Lung (tissue), 4 donors: ENCODE measurements around a stretch of chr5.

DNA sequence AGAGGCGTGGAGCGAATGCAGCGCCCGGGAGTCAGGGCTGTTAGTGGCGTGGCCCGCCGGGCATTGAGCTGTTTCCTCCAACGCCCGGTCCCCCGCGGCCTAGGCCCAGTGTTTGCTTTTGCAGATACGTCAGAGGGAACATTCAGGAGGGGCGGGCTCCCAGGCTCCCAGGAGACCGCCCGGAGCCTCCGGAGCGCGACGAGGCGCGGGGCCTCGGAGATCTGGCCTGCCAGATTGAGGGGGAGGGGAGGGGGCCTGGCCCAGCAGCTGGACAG is 130.2 kb downstream of the TMEM174 start:
- PRO-cap: no peak
- RAMPAGE, long total RNA: no peak
- RRBS: 13% methylated on average over 10 of the region's 22 CpGs

- PRO-cap: no peak
- RAMPAGE, long total RNA: no peak
- RRBS: 6% methylated on average over 30 of the region's 57 CpGs
These were observed 29.3 kb downstream of the FOXD1 start for GRCh38 chr5:73419133-73419915.

- PRO-cap: no peak
- RAMPAGE, long total RNA: no peak
- RRBS: no CpG with 5 or more reads among the region's 10 CpGs
These were observed 348 bp upstream of the FOXD1 start for GRCh38 chr5:73449018-73449232.

GRCh38 chr5:73499174-73499649 is 970 bp downstream of the BTF3 start:
- PRO-cap: no peak
- RAMPAGE, long total RNA: no peak
- RRBS: no CpG with 5 or more reads among the region's 12 CpGs

- PRO-cap: no peak
- RAMPAGE, long total RNA: no peak
- RRBS: no CpG with 5 or more reads among the region's 9 CpGs
These were observed 20.8 kb downstream of the ANKRA2 start for GRCh38 chr5:73544392-73545191.

- PRO-cap: no peak
- RAMPAGE, long total RNA: no peak
- RRBS: no CpG with 5 or more reads among the region's 4 CpGs
These were observed 68.1 kb downstream of the ARHGEF28 start for GRCh38 chr5:73693885-73694728.

DNA sequence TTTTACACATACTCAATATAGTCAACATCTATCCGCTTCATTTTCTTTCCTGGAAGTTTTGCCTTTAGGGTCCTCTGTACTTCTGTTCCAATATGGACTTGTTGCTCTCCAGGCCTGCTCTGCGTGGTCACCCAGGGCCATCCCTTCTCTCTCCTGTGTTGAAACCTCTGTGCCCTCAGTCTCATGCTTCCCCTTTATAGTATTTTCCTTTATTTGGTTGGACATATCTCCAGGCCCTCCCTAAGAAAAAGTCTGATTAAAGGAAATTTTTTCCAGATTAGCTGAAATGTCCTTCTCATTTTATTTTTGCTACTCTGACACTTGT is 304.7 kb downstream of the ARHGEF28 start:
- PRO-cap: no peak
- RAMPAGE, long total RNA: no peak
- RRBS: no CpG with 5 or more reads among the region's 2 CpGs

GRCh38 chr5:74415766-74416179 is 224.8 kb downstream of the ENC1 start:
- PRO-cap: no peak
- RAMPAGE, long total RNA: no peak
- RRBS: no CpG with 5 or more reads among the region's 8 CpGs

DNA sequence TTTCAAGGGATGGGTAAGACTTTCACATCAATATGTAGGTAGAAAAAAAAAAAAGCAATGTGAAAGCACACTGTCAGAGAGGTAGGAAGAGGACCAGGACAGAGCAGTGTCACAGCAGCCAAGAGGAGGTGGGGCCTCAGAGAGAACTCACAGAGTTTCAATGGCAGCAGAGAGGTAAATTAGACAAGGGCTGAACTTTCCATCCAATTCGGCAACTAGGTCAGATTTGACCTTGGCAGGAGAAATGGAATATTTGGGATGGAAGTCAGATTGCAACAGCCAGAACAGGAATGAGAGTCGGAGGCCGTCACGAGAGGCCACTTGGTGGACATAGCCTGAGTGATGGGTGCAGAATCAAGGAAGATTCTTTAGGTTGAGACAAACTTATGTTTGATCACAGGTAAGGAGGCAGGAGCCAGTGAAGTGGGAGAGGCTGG is 57.7 kb downstream of the ENC1 start:
- PRO-cap: no peak
- RAMPAGE, long total RNA: no peak
- RRBS: no CpG with 5 or more reads among the region's 4 CpGs

DNA sequence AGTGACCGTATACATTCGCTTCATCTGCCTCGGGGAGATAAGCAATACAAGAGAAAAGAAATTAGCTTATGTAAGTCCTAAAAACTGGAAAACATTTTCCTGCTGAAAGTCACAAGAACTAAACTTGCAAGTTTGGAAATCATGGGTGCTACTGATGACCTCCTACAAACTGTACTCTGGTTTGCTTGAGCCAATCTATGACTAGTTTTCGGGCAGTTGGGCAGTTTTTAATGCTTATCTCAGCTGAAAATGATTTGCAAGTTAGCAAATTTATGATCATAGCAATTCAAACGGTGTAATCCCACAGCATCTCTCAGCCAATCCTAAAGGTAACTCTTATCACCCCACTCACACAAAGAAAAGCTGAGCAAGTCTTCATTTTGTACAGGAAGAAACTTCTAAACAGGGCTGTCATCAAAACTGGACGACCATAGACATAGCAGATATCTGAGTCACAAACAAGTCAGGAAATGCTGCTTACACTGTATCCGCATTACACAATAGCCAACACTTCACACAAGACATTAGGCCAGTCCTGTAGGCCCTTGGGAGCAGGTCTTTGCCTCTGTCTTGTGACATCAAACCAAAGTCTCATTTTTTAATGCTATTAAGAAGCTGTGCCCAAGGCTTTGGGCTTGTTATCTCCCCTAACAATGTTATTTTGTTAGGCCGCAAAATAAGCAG is 2.6 kb upstream of the ENC1 start:
- PRO-cap: no peak
- RAMPAGE, long total RNA: no peak
- RRBS: no CpG with 5 or more reads among the region's 8 CpGs

- PRO-cap: no peak
- RAMPAGE, long total RNA: no peak
- RRBS: no CpG with 5 or more reads among the region's 4 CpGs
These were observed 79.7 kb downstream of the HMGCR start for GRCh38 chr5:75416615-75417255.

GRCh38 chr5:75511115-75511531 is 306 bp downstream of the CERT1 start:
- PRO-cap: bidirectional peak, plus-strand start at chr5:75511381, minus-strand start at chr5:75511195
- RAMPAGE, long total RNA: no peak
- RRBS: 1% methylated on average over 12 of the region's 48 CpGs

DNA sequence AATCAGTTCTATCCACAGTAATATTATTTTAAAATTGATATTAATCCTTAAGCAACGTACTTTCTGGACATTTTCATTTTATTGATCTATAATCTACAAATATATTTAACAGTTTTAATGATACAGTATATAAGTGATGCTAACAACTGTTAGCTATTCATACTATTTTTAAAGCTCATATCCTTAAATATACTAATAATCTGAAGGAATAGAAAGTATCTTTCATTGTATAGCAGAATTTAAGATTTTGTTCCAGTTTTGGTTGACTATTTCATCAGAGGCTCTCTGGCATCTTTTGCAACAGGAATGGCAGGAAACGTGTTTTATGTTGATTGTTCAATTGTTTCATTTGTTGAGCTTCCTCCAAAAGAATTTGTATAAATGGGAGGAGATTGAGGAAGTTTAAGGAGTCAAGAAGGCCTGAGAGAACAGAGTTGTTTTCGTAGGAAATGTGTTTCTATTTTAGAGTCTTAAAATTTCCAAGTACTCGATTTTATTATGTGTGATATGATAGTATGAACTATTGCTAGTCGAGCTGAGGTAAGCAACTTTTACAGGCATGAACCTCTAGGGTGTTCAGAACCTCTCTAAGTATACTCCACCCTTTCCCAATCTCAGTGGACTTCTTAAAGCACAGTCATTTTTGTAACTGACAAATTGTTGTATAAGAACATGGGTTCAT is 47.4 kb upstream of the CERT1 start:
- PRO-cap: no peak
- RAMPAGE, long total RNA: no peak
- RRBS: no CpG with 5 or more reads among the region's 5 CpGs

- PRO-cap: no peak
- RAMPAGE, long total RNA: no peak
- RRBS: 4% methylated on average over 11 of the region's 110 CpGs
These were observed 1.2 kb downstream of the SV2C start for GRCh38 chr5:76083846-76085268.

DNA sequence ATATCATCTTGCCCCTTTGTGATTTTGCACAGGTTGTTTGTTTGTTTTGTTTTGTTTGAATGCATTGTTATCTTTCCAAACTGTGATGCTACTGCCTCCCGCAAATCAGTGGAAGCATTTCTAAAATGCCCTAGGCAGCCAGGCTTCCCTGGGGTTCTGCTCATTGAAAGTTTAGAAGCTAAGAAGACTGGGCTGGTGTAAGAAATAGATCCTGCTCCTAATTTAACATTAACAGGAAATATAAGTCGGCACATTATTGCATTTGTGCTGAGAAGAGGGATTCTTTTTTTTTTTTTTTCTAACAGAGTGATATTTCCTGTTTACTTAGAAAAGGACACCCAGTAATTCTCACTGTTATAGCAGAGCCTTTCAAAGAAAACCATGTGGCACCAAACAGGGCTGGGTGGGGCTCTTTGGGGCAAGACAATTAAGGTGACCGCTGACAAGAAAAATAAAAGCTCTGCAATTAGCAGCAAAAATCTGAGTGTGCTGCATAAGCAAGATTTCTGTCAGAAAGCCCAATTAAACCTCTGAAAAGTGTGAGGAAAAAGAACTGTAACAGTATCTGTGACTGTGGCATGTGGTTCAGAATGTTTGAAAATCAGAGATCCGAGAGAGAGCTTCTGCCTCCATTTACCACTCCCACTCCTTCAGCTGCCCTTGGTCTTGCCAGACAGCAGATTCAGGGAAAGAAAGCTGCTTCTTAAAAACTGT is 77.2 kb upstream of the IQGAP2 start:
- PRO-cap: no peak
- RAMPAGE, long total RNA: no peak
- RRBS: no CpG with 5 or more reads among the region's 4 CpGs

GRCh38 chr5:76580568-76580899 is 42.7 kb downstream of the F2RL2 start:
- PRO-cap: no peak
- RAMPAGE, long total RNA: no peak
- RRBS: no CpG with 5 or more reads among the region's 2 CpGs

- PRO-cap: no peak
- RAMPAGE, long total RNA: no peak
- RRBS: no CpG with 5 or more reads among the region's 20 CpGs
These were observed 17.3 kb downstream of the F2R start for GRCh38 chr5:76732904-76733982.

DNA sequence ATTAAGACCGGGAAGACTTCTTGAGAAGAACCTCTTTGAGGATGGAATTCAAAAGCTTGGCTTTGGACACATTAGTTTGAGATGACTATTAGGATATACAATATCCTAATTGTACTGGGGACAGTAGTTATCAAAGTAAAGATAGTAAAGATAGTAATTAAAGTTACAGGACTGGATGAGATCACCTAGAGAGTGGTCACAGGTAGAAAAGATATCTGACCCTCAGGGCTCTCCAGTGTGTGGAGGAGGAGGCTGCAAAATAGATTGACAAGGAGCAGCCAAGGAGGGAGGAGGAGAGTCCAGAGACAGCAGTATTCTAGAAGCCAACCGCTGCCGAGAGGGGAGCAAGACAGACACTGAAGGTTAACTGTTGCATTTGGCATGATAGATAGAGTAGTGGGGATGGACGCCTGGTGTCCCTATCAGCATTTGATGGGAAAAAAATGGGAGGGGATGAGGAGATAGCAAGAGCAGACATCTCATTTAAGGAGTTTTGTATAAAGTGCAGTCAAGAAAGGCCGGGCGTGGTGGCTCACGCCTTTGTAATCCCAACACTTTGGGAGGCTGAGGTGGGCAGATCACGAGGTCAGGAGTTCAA is 17.0 kb upstream of the F2RL1 start:
- PRO-cap: no peak
- RAMPAGE, long total RNA: no peak
- RRBS: no CpG with 5 or more reads among the region's 8 CpGs

DNA sequence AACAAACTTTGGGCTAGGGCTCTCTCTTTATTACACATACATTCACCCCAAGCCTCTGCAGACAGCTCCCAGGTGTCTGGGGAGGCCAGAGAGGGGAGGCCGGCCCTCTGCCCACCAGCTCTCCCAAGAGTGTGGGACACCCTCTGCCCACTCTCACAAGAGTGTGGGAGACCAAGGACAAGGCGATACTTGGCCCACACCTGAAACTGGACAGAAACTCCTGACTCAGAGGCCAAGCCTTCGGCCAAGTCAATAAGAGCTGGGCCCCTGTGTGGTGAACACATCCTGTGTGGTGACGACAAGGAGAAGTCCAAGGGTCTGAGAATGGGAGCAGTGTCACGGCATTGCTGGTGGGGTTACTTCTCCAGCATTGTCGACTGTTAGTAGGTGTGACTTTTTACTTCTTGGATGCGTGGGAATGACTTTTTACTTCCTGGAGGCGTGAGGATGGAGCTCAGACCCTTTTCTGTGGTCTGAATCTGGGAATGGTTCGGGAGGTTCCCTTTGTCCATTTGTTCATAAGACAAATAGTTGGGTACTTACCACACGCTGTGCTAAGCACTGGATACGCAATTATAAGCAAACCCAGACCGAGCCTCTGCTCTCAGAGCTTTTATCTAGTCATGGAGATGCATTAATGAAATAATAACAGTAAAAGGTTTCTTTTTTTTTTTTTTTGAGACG is 14.5 kb upstream of the F2RL1 start:
- PRO-cap: no peak
- RAMPAGE, long total RNA: no peak
- RRBS: no CpG with 5 or more reads among the region's 13 CpGs

DNA sequence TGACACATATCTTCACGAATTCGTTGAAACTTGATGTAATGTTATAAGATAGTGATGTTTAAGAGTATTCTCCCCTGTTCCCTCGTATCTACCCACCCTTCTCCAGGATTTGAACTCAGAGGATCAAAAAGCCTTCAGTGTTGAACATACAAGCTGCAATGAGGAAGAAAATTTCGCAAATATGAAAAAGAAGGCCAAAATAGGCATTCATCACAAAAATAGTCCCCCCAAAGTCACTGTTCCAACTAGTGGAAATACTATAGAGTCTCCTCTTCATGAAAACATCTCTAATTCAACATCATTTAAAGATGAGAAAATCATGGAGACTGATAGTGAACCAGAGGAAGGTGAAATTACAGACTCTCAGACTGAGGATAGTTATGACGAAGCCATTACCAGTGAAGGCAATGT is 16.0 kb downstream of the AGGF1 start:
- PRO-cap: no peak
- RAMPAGE, long total RNA: no peak
- RRBS: no CpG with 5 or more reads among the region's 5 CpGs